Left ventricle myocardium (tissue), 1 donor: ENCODE data around the gene RBM8A.

DNA sequence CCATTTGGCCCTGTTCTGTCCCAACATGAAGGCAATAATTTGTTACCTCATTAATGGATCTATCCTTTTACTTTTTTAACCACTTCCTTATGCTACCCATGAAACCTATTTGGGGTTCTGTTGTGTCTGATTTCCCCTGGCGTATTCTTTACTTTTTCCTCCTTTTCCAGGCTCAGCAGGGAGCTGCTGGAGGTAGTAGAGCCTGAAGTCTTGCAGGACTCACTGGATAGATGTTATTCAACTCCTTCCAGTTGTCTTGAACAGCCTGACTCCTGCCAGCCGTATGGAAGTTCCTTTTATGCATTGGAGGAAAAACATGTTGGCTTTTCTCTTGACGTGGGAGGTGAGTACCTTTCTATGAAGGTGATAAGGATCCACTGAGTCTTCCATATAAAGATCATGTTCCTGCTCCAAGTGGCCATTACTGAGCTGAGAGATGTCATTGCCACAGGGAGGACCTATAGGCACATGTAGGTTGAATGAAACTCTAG lies 49.4 kb downstream of the NBPF8 start:
- PRO-cap: no peak

DNA sequence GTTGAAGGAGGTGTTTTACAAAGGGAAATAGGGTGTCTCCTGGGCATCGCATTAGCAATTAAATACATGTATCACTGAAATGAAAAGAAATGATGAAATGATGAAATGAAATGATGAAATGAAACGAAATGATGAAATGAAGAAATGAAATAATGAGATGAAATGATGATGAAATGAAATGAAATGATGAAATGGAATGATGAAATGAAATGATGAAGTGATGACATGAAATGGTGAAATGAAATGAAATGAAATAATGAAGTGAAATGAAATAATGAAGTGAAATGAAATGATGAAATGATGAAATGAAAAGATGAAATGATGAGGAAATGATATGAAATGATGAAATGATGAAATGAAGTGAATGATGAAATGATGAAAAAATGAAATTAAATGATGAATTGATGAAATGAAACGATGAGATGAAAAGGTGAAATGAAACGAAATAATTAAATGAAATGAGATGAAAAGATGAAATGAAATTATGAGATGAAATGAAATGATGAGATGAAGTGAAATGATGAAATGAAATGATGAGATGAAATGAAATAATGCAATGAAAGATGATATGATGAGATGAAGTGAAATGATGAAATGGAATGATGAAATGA lies 215.4 kb downstream of the SRGAP2C start:
- PRO-cap: no peak

DNA sequence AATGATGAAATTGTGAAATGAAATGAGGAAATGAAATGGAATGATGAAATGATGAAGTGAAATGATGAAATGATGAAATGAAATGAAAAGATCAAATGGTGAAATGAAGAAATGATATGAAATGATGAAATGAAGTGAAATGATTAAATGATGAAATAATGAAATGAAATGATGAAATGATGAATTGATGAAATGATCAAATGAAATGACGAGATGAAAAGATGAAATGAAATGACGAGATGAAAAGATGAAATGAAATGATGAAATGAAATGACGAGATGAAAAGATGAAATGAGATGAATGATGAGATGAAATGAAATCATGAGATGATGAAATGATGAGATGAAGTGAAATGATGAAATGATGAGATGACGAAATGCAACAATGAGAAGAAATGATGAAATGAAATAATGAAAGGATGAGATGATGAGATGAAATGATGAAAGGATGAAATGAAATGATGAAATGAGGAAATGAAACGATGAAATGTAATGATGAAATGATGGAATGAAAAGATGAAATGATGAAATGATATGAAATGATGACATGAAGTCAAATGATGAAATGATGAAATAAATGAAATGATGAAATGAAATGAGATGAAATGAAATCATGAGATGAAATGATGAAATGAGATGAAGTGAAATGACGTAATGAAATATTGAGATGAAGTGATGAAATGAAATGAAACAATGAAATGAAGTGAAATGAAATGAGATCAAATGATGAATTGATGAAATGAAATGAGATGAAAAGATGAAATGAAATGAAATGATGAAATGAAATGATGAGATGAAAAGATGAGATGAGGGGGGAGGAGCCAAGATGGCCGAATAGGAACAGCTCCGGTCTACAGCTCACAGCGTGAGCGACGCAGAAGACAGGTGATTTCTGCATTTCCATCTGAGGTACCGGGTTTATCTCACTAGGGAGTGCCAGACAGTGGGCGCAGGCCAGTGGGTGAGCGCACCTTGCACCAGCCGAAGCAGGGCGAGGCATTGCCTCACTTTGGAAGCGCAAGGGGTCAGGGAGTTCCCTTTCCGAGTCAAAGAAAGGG lies 216.2 kb downstream of the SRGAP2C start:
- PRO-cap: no peak

DNA sequence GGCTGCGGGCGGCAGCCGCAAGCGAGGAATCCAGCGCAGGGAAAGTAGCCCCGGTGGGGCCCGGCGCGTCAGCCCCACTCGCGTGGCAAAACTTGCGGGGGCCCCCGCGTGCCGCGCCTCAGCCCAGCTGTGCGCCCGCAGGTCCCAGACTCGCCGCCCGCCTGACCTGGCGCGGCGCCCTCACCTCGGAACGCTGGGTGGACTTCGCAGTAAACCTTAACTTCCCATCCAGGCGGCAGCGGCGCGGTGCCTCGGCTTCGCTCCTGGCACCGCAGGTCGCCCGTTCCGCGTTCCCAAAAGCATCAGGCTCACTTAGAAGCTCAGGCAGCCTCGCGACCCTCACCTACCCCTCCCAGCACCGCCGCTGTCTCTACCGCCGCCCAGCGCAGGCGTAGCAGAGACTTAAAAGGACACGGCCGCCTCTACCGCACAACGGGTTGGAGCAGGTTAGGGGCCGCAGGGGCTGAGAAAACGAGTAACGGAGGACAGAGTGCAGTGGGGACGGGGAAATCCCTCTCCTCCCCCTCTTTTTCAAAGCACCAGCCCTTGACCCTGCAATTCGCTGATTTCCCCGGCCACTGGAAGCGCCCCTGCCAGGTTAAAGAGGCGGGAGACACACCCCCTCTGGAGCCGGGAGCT lies 262.6 kb downstream of the H3-7 start:
- PRO-cap: no peak

- PRO-cap: no peak
Measured at GRCh38 chr1:143729263-143730014, 176.3 kb downstream of the H3-7 start.

DNA sequence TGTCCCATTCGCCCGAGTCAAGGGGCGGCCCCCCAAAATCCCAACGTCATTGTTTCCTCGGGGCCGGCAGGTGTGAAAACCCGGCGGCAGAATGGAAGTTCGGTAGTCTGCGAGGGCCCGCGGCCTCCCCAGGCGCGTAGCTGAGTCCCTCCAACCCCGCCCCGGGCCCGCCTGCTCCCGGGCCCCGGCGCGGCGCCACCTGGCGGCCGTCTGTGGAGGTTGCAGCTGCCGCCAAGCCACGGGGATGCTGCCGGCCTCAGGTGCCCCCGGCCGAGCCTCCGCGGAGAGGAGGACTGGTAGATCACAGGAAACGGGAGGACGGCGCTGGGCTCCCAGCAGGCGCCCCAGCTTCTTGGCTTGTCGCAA lies 20.9 kb downstream of the H3-7 start:
- PRO-cap: unidirectional peak, minus-strand start at position 186 of the sequence

GRCh38 chr1:144077007-144077520 lies 105.3 kb upstream of the FAM72C start:
- PRO-cap: no peak

GRCh38 chr1:144418805-144419491 lies 42.5 kb downstream of the NBPF15 start:
- PRO-cap: no peak

GRCh38 chr1:144443864-144444516 lies 17.5 kb downstream of the NBPF15 start:
- PRO-cap: no peak

DNA sequence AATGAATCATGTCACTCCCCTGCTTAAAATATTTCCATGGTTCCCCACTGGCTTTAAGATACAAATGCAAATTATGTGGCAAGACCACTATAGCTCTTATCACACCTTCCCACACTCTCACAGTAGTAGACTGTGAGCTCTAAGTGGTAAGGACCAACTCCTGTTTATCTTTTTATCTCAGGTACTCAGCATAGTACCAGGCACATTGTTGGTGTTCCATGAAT lies 53.5 kb downstream of the SRGAP2B start:
- PRO-cap: no peak

DNA sequence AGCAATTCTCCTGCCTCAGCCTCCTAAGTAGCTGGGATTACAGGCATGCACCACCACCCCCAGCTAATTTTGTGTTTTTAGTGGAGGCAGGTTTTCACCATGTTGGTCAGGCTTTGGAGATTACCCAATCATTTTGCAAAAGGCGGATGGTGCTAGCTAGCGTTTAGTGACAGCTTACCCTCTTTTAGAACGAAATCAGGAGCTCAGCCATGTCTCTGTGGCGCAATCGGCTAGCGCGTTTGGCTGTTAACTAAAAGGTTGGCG lies 33.2 kb downstream of the FAM72D start:
- PRO-cap: no peak

DNA sequence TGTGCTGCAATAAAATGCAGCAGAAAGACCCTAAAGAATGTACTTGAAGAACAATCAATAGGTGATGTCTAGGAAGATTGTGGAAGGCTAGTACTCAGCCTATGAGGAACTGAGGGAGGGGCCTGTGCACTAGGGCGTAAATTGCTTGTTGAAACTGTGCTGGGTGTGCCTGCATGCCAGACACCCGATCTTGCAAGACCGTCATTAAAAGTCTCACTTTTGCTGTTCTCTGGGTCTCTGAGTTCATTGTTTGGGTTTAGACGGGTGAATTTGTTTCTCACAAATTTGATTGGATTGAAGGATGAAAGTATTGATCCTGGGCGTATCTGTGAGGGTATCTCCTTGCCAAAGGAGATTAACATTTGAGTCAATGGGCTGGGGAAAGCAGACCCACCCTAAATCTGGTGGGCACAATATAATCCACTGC lies 52.7 kb downstream of the PPIAL4D start:
- PRO-cap: no peak

DNA sequence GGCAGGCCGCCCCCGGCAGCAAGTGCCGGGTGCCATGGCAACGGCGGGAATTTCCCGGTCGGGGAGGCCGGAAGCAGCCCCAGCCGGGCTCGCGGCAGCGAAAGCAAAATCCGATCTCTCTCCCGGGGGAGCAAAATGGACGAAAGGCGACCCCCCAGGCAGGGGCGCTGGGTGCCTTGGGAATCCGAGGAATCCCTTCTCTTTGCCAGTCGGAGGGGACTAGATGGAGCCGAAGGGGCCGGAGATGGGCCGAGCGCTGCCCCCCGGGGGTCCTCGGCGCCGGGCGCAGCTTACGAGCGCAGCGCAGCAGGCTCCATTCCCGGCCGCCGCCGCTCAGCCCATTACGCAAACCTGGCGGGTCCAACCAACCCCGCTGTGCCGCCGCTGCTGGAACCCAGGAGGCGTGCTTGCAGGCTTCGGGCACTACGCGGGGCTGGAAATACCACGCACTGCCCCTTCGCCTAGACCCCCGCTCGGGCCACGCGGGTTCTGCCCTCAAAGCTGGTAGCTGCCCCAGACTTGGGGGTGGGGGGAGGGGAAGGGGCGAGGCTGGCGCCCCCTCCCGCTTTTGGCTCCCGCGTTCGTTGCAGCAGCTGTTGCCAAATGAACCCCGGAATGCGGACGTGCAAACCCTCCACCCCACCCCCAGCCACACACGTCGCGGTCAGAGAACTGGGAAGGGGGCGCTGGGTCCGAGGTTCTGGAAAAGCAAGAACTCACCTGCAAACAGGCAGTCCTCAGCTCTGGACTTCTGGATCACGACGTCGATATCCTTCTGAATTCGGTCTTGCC lies 26.9 kb downstream of the PPIAL4D start:
- PRO-cap: no peak

GRCh38 chr1:145759205-145760010 lies 40.1 kb downstream of the CD160 start:
- PRO-cap: no peak

DNA sequence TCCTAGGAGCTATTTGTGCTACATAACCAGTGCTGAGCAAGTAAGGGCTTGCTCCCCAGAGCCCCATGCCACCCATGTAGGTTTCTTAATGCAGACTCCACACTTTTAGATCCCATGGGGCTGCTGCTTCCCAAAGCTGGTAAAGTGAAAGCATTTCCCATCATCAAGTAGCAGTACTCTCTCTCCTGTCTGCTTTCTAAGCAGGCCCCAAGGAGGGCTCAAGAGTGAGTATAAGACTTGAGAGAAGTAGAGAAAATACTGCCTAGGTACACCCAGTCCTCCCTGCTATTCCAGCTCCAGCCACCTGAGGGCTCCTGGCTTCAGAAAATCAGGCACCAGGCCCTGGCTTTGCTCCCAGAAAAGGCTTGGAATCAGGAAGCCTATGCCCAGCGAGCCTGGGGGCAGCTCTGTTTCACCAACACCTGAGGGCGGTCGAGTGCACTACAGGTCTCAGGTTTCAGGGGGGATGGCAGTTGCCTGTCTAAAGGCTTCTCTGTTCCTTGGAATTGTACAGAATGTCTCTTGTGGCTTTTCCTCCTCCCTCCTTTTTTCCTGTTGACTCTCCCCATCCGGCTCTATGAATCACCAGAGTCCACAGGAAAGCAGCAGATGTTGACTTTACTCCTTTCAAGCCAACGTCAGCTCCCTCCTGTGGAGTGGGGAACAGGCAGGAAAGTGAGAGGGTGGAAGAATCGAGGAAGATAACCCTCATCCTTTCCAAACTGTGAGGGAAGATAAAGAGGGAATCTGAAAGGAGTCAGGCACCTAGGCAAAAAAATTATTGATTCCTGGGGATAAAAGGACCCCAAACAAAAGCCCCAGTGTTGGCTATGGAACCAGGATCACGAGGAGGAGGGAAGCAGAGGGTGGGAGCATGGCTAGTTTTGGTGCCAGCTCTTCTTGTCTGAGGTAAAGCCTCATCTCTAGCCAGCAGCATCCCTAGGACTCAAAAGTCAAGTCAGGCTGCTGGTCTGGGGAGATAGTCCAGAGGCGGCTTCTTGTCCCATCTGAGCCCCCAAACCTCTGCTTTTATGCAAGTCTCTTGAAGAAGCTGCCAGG lies 6.4 kb upstream of the ANKRD35 start:
- PRO-cap: bidirectional peak, plus-strand start at position 641 of the sequence, minus-strand start at position 510 of the sequence

DNA sequence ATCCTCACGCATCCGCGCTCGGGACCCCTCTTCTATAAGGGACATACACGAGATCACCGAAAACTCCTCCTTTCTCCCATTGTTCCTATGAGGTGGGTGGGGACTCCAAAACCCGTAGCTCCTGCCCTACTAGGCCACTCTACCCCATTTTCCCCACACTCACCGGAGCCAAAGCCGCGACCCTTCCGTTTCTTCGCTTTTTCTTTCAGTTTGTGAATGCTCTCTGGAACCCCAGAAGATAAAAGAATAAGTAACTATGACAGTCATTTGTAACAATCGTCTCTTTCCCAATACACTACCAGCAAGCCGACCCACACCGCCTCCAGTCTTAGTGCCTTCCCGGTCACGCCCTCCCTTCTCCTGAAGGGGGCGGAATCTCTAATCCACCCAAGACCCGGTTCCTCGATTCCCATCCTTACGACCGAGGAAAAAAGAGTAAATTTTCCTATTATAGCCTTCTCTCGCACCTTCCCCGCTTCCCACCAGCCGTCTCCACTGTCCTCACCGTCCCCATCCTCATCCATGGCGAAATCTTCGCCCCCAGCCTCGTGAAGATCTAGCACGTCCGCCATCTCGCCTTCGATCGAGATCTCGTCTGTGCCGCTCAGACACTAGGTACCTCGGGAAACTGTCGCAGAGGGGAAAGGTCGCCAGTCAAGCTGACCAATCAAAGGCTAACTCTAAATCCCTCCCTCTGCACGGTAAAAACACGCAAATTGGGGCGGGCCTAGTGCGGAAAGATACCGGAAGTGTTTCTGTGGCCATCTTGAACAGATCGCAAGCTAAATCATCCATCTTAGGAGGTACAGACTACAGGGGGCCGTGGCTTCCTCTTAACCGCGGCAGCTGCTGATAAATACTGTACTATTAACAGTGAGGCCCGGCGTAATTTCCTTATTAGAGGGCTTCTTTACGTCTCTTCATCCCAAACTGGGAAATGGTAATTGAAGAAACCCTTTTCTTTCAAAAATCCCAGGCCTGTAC lies at the start of gene RBM8A:
RBM8A (minus strand) TSS at position 630 of the 984 bp plus-strand sequence.
- PRO-cap: bidirectional peak, plus-strand start at position 790 of the sequence, minus-strand start at position 630 of the sequence

DNA sequence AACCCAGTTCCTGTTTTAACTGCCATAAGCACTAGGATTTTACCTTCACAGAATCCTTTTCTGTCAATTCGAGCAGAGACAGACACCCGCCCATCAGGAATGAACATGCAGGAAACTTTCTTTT lies 1.6 kb downstream of the TXNIP start:
- PRO-cap: no peak

DNA sequence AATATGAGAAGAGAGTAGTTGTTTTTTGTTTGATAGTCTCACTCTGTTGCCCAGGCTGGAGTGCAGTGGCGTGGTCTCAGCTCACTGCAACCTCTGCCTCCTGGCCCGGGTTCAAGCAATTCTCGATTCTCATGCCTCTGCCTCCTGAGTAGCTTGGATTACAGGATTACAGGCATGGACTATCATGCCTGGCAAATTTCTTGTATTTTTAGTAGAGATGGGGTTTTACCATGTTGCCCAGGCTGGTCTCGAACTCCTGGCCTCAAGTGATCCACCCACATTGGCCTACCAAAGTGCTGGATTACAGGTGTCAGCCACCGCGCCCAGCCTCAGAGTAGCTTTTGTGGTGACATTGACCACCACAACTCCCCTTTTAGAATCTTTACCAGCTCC lies 5.2 kb downstream of the HJV start:
- PRO-cap: no peak

GRCh38 chr1:147110605-147111263 lies 61.5 kb downstream of the PRKAB2 start:
- PRO-cap: no peak

DNA sequence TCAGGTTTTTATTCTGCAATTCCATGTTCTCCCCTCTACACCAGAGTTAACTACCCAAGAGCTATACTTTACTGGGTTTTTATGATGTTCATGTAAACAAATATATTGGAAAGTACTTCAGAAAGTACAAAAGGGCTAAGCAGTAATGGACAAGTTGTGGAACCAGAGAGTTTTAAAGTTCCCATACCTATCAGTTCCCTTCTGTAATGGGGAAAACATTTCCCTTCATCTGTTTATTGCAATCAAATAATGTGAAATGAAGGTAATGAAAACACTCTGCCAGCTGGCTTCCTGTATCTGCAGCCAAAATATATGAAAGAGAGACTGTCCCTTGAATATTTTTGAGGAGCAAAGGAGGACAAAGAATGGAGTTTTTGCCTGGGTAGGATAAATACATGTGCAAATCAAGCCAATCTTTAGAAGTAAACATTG lies 9.9 kb downstream of the FMO5 start:
- PRO-cap: no peak